ENCODE measurements around a stretch of chr15.

DNA sequence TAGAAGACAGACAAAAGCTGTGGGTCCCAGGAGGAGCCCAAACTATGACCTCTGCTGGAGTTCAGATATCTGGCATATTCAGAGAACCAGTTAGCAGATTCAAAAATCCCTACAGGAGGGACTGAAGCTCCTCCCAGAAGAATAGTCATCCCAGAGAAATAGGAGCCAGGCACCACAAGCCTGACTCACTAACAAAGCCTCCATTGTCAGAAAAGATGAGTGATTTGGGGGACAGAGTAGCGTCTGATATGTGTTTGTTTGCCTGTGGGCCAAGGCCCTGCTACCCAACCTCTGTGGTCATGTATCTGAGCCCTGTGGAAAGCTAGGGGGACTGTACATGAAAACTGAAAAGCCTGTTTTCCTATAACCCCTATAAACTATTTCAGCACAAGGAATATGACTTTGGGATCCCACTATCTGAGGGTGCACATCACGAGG, 9.5 kb upstream of the LARP6 start:
- PRO-cap, 3 experiments: peak in 1 of 3 experiments; most common plus-strand start position 209 of the sequence (in 1)
- RAMPAGE, long total RNA: no peak
- RRBS, 2 experiments: no CpG with 5 or more reads among the region's 2 CpGs

- PRO-cap, 3 experiments: no peak in any of the 3 experiments
- RAMPAGE, long total RNA: no peak
- RRBS, 2 experiments: no CpG with 5 or more reads among the region's 2 CpGs
Observed at GRCh38 chr15:71112472-71112844, 2.8 kb upstream of the THSD4 start.

DNA sequence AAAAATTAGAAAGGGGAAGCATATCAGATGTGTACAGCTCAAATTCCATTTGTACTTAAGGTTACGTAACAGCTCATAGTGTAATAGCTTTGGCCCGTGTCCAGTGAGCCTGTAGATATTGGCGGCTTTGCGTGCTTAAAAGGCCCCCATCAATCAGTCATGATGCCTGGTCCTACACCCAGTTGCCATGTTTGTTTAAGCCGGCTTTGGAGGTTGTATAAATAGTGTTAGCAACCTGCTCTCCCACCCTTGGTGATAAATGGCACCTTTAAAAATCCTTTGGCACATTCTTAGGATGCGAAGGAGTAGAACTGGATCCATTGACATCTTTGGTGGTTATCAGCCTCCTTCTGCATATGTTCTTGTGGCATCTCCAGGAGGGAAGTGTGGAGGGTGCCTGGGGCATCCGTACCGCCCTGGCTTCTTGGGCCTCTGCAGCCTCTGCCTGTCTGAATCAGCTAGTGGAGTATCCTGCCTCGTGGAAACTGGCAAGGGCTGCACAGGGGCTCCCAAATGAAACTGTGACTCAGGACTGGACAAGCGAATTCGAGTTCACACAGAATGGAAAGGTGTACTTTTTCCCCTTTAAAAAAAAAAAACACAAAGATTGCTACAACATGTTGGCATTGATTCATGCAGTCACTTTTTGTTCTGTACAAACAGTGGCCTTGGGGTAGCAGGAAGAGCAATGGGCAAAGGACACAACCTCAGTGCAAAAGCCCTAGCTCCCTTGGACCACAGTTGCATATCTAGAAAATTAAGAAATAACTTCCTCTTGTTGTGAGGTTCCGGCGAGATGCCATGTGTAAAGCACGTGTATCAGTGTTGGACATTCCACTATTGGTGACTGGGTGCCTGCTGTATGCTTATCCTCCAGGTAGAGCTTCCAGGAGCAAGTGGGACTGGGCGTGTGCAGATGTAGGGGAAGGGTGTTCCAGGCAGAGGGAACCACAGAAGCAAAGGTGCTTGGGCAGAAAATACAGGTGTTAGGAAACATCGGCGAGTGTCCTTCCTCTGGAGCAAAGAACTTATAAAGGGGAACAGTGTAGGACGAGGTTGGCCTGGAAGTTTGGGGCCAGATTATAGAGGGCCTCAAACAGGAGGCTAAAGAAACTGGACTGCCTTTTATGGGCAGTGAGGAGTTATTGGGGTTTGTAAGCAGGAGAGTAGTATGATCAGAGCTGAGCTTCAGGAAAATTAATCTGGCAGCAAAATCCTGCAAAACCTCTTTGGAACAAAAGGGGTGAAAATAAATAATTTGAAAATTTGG, 164.4 kb downstream of the THSD4 start:
- PRO-cap, 3 experiments: no peak in any of the 3 experiments
- RAMPAGE, long total RNA: no peak
- RRBS, 2 experiments: no CpG with 5 or more reads among the region's 18 CpGs

GRCh38 chr15:71328351-71328864, 213.1 kb downstream of the THSD4 start:
- PRO-cap, 3 experiments: no peak in any of the 3 experiments
- RAMPAGE, long total RNA: no peak
- RRBS, 2 experiments: no CpG with 5 or more reads among the region's 3 CpGs

DNA sequence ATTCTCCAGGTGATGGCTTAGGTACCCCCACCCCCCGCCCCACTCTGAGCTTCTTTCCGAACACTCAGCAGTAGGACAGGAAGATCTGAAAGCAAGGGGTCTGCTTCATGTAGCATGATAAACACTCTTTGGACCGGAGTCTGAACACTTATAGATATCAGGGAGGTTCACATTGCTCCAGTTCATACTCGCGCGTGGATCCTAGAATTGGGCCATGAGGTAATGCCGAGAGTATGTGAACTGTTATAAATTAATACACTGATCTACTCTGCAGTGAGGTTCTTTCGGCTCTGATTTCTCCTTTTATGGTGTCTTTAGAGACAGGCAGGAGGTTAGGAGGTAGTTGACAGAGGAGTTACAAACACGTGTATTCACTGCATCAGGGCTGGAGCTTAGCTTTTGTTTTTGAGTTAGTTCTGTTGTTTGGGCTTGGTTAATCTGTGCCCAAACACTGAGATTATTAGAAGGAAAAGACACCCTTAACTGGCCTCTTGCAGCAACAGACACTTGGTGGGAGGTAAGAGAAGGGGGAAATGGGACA, 223.0 kb downstream of the THSD4 start:
- PRO-cap, 3 experiments: no peak in any of the 3 experiments
- RAMPAGE, long total RNA: no peak
- RRBS, 2 experiments: no CpG with 5 or more reads among the region's 9 CpGs

DNA sequence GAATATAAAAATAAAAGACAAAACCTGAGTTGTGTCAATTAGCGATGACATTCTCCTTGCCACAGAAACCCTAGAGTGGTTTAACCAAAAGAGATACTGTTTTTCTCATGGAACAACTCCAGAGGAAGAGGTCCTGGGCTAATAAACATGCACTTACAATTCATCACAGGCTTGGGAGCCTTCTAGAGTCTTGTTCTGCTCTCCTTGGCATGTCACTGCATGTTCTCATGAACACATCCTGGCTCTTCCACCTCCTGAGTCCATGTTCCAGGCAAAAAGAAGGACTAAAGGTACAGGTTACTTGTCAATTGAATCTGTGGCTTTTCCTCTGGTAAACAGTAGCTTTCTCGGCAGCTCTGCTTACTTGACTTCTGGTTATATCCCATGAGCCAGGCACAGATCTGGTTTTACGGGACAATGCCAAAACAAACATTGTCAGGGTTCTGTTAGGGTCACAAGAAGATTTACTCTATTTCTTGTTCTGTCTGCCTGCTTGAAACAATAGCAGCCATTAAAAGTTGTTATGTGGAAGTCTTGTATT, 332.5 kb downstream of the THSD4 start:
- PRO-cap, 3 experiments: no peak in any of the 3 experiments
- RAMPAGE, long total RNA: no peak
- RRBS, 2 experiments: no CpG with 5 or more reads among the region's 3 CpGs

DNA sequence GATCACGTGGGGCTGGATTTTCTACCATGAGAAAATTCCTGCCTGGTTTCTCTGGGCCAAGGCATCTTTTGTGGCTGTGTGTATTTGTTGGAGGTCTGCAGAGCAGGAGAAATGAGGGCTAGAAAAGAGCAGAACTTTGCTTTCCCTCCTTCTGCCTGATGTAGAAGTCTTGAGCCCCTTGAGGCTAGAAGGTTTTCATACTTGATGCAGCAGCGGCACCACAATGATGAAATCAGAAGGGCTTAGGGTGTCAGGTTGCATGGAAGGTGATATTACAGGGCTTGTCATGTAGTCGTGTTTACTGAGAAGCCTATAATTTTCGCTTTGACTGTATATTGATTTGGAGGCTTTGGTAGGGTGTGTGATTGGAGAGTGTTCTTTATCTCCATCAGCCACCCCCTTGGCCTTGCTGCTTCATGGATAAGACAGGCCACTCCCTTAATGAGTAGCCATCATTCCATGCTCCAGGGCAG, 339.8 kb downstream of the THSD4 start:
- PRO-cap, 3 experiments: no peak in any of the 3 experiments
- RAMPAGE, long total RNA: no peak
- RRBS, 2 experiments: no CpG with 5 or more reads among the region's 4 CpGs

DNA sequence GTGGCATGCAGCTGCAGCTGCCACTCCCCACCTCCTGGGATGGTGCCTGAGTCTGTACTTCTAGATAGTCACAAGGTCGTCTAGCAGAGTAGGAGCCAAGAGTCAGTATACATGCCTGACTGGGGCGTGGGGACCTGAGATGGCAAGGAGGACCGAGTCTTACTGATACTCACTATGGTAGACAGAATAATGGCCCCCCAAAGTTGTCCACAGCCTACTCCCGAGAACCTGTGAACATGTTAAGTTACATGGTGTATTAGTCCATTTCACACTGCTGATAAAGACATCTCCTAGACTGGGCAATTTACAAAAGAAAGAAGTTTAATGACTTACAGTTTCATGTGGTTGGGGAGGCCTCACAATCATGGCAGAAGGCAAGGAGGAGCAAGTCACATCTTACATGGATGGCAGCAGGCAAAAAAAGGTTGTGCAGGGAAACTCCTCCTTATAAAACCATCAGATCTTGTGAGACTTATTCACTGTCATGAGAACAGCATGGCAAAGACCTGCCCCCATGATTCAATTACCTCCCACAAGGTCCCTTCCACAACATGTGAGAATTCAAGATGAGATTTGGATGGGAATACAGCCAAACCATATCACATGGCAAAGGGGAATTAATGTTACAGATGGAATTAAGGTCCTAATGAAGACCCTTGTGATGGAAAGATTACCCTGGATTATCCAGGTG, 119.9 kb upstream of the NR2E3 start:
- PRO-cap, 3 experiments: no peak in any of the 3 experiments
- RAMPAGE, long total RNA: no peak
- RRBS, 2 experiments: no CpG with 5 or more reads among the region's 4 CpGs

DNA sequence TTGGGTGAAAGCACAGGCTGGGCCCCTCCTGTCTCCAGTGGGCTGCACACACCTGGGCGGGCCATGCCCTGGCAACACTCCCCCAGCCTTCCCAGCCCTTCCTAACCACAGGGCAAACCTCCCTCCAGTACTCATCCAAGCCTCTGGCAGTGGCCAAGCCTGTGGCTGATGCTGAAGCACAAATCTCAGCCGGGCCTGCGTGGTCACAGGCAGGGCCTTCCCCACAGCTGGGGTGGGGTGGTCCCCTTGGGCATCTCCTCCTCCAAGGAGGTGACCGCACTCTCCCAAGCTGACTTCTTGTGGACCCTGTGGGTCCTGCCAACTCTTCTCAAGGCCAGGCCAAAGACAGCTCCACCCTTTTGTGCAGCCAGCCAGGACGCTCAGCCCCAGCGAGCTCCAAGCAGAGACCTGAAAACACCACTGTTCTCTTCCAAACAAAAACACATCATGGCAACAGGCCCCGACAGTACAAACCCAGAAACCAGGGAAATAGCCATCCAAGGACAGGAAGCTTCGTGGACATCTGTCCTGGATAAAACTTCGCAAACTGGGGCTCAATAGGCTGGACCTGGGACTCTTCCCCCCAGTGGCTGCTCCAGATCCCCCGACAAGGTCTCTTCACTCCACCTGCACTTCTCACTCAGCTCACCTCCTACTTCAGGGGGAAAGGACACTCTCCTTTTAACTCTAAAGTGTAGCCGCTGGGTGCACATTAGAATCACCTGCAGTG, 21.3 kb downstream of the GRAMD2A start:
- PRO-cap, 3 experiments: no peak in any of the 3 experiments
- RAMPAGE, long total RNA: no peak
- RRBS, 2 experiments: no CpG with 5 or more reads among the region's 11 CpGs

- PRO-cap, 3 experiments: no peak in any of the 3 experiments
- RAMPAGE, long total RNA: no peak
- RRBS, 2 experiments: 26 to 27% methylated on average over 7 to 10 of the region's 18 CpGs
Observed at GRCh38 chr15:72179861-72180572, 17.6 kb downstream of the GRAMD2A start.

GRCh38 chr15:72226606-72227637, 4.1 kb downstream of the PKM start:
- PRO-cap, 3 experiments: peak in 2 of 3 experiments; most common plus-strand start chr15:72226969 (in 2); most common minus-strand start chr15:72226774 (in 1)
- RAMPAGE, long total RNA: no peak
- RRBS, 2 experiments: 4 to 8% methylated on average over 1 of the region's 15 CpGs

GRCh38 chr15:72227753-72227930, 3.3 kb downstream of the PKM start:
- PRO-cap, 3 experiments: no peak in any of the 3 experiments
- RAMPAGE, long total RNA: no peak
- RRBS, 2 experiments: no CpG with 5 or more reads among the region's 2 CpGs

DNA sequence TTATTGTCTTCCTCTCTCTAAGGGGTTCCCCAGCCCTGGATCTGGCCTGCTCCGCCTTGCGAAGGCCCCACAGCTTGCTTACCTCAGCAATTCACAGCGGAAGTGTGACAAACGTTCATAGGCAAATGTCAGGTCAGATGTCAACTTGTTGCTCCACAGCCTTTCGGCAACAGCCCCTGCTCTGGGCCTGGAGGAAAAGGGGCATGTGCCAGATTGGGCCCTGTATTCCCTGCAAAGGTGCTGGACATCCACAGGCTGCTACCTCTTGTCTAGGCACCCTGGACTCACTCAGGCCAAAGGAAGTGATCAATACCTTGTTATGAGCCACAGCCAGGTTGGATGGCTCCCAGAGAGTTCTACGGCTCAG, 25.4 kb upstream of the CELF6 start:
- PRO-cap, 3 experiments: no peak in any of the 3 experiments
- RAMPAGE, long total RNA: no peak
- RRBS, 2 experiments: no CpG with 5 or more reads among the region's 6 CpGs

DNA sequence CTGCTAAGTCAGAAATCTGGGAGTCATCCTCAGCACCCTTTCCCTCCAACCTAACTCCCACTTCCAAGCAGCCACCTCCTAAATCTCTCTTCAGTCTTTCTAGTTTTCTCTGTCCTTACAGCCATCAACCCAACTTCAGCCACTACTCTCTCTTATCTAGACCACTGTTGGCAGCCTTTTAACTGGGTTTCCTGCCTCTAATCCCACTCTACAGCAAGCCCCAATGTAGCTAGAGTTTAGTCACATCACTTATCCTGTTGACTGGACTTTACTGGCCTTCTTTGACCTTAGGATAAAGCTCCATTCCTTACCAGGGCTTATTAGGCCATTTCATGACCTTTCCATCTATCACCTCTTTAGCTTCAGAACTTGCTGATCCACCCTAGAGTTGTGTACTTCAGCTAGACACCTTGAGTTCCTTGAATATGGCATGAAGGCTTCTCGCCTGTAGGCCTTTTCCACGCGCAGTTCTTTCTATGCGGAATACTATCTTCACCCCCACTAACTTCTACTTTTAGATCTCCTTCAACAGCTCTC, 8.4 kb downstream of the HEXA start:
- PRO-cap, 3 experiments: no peak in any of the 3 experiments
- RAMPAGE, long total RNA: no peak
- RRBS, 2 experiments: no CpG with 5 or more reads among the region's 4 CpGs

DNA sequence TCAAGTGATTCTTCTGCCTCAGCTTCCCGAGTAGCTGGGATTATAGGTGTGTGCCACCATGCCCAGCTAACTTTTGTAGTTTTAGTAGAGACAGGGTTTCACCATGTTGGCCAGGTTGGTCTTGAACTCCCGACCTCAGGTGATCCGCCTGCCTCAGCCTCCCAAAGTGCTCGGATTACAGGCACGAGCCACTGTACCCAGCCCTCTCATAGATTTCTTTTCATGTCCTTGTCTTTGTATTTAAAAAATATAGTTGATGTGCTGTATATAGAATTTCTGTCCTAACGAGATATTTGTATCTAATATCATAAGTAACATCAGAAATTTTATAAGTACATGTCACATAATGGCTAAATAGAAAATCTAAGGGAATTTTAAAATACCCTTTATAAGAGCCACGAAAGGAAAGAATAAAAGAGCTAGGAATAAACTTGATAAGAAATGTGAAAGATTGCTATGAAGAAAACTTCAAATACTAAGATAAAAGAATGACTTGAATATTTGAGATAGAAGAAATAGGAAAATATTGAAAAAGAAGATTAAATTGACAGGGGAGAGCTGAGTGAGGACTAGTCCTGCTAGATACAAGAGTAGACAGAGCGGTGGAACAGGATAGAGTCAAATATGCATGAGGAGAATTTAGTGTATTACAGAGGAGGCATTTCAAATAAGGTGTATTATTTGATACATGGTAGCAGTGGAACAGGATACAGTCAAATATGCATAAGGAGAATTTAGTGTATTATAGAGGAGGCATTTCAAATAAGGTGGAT, 76.8 kb downstream of the ARIH1 start:
- PRO-cap, 3 experiments: no peak in any of the 3 experiments
- RAMPAGE, long total RNA: no peak
- RRBS, 2 experiments: no CpG with 5 or more reads among the region's 8 CpGs

GRCh38 chr15:72685344-72685501, 759 bp downstream of the HIGD2B start:
- PRO-cap, 3 experiments: no peak in any of the 3 experiments
- RAMPAGE, long total RNA: no peak
- RRBS, 2 experiments: 49% methylated on average over 3 of the region's 5 CpGs; no CpG with 5 or more reads in 1 of the 2 experiments

GRCh38 chr15:73804504-73804999, 51.4 kb upstream of the INSYN1 start:
- PRO-cap, 3 experiments: no peak in any of the 3 experiments
- RAMPAGE, long total RNA: no peak
- RRBS, 2 experiments: no CpG with 5 or more reads among the region's 9 CpGs

GRCh38 chr15:73927475-73928607, 1.6 kb downstream of the LOXL1 start:
- PRO-cap, 3 experiments: peak in 1 of 3 experiments; most common minus-strand start chr15:73927737 (in 1)
- RAMPAGE, long total RNA: no peak
- RRBS, 2 experiments: 4 to 5% methylated on average over 48 to 49 of the region's 81 CpGs

GRCh38 chr15:73946964-73947426, 20.7 kb downstream of the LOXL1 start:
- PRO-cap, 3 experiments: no peak in any of the 3 experiments
- RAMPAGE, long total RNA: no peak
- RRBS, 2 experiments: no CpG with 5 or more reads among the region's 8 CpGs

- PRO-cap, 3 experiments: peak in 2 of 3 experiments; most common plus-strand start chr15:74174297 (in 1); most common minus-strand start chr15:74174186 (in 1)
- RAMPAGE, long total RNA: start-site peak on the plus strand at chr15:74174565-74174576, 71 and 65 reads in 2 replicates
- RRBS, 2 experiments: 20 to 30% methylated on average over 4 of the region's 20 CpGs
Observed at GRCh38 chr15:74174094-74174751, 713 bp downstream of the ISLR start.

Data from skeletal muscle tissue (tissue), 7 donors.